Zone of skin (tissue), 1 donor: Measurements from ENCODE around the gene PRICKLE3.

DNA sequence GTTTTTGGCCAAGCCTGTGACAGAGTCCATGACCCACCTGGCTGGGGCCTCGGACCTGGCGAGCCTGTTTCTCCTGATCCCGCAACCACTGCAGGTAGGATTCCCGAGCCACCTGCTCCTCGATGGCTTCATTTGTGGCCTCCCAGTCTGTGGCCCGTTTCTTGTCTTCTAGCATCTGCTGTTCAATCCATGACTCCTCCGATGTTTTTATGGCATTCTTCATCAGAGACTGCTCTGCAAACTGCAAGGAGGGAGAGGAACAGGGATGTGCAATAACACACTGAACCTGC, 6.9 kb upstream of the PIM2 start:
- RRBS = no CpG with 5 or more reads among the region's 7 CpGs

DNA sequence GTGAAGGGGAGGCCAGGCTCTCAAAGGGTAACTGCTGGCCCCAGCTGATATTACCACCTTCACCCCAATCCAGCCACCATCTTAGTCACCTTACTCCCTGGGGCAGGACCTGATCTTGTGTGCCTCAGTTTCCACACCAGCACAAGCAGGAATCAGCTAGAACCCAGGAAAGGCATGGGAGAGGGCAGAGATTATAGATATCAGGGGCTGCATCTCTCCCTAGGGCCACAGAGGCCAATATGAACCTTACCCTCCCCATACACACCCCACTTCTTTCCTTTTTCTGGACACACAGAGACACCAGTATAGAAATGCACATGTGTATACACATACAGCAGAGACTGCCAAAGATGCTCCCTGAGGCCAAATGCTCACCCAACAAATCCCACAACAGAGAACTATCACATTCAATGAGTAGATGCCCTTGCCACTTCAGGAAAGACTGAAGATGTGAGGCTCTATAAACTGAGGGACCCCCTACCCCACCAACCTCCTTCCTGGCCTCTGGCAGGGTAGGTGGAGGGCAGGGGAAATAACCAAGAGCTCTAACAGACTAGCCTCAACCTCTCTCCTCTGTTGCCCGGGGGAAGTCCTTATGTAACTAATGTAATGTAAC, 18.1 kb downstream of the OTUD5 start:
- RRBS = no CpG with 5 or more reads among the region's 1 CpG

DNA sequence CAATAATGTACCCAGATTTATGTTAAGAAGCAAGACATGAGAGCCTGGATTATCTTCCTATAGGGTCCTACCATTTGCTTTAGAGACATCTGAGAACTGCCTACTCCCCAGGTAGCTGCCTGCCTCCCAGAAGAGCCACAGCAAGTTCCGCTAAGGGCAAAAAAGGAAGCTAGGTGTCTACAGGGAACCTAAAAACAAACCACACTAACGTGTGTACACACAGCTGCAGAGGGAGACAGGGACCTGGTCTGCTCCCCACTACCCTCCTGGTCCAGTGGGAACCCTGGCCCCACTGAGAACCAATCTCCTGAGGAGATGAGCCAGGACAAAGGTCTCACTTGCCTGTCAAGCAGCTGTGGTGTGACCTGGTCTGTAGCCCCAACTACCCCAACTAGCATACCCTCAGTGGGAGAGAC, 17.6 kb downstream of the OTUD5 start:
- RRBS = no CpG with 5 or more reads among the region's 2 CpGs

DNA sequence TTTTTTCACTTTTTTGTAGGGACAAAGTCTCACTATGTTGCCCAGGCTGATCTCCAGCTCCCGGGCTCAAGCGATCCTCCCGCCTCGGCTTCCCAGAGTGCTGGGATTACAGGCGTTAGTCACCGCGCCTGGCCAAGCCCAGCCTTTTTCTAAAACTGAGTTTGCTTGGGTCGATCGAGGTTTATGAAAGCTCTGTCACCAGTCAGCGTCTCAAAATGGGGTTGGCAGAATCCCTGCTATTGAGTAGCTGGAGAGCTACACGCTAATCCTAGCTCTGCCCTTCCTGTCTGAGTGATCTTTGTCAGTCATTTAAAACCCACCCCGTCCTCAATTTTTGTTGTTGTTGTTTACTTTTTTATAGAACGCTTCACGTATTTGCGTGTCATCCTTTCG, 1.4 kb upstream of the OTUD5 start:
- RRBS = no CpG with 5 or more reads among the region's 16 CpGs

- RRBS = no CpG with 5 or more reads among the region's 6 CpGs
Measured at GRCh38 chrX:48989455-48989944, 12.6 kb downstream of the GRIPAP1 start.

DNA sequence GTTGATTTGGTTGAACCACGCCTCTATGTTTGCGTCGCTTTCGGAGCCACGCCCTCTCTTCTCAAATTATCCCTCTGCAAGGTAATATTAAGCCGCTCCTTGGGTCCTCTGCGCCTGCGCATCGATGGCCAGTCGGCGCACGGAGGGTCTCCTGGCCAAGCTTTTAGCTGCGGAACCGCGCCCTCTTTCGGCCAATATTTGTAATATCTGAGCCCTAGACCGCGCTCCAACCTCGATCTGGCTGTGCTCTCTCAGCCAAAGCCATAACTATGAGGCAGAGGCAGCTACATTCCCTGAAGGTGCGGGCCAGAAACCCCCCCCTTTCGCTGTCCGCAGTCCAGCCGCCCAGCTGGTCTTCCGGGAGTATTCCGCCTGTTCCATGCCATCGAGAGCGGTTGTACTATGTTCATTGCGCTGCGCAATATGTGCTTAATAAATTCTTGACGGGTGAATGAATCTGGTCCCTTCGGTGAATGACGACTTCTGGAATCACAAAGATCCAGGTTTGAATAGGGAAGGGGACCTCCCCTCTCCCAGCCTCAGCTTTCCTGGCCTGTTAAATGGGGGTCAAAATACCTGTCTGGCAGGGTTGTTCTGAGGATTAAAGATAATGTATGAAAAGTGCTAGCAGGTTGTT, 670 bp upstream of the TFE3 start:
- RRBS = no CpG with 5 or more reads among the region's 32 CpGs

DNA sequence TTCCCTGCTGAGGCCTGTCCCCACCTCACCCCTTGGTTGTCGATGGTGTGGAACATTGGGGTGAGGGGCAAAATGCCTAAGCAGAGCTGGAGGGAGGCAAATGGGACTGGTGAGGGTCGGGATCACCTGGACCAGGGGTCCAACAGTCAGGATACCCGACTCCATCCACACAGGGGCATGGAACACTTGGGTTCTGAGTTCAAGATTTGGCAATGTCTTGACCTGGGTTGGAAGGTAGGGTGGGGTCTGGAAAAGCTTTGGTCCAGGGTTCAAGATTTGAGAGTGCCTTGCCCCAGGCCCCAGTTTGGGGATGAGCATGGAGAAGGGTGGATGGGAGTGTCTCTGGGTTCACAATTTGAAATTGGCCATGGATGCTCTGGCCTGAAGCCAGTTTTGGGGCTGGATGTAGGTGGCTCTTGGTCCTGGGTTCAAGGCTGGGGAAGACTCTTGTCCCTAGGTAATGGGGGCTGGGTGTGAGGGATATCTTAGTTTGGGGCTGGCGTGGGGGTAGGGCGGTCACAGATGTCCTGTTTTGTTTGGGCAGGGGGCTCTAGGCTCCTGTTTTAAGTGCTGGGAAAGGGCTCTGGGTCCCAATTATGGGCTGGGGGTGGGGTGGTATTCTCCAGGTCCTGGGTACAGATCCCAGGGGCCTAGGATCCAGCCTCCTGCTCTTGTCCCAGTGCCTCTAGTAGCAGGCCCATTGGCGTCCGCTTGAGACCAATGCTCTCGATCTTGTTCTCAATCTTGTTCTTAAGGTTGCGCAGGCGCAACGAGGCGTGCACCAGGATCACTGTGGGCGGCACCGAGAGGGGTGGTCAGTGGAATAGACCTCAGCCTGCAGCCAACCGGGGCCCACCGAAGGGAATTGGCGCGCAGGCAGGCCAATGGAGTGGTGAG, 2.3 kb downstream of the PRAF2 start:
- RRBS = 58% methylated on average over 4 of the region's 18 CpGs

- RRBS = 47% methylated on average over 18 of the region's 50 CpGs
Measured at GRCh38 chrX:49072116-49072741, 1.6 kb downstream of the PRAF2 start.

DNA sequence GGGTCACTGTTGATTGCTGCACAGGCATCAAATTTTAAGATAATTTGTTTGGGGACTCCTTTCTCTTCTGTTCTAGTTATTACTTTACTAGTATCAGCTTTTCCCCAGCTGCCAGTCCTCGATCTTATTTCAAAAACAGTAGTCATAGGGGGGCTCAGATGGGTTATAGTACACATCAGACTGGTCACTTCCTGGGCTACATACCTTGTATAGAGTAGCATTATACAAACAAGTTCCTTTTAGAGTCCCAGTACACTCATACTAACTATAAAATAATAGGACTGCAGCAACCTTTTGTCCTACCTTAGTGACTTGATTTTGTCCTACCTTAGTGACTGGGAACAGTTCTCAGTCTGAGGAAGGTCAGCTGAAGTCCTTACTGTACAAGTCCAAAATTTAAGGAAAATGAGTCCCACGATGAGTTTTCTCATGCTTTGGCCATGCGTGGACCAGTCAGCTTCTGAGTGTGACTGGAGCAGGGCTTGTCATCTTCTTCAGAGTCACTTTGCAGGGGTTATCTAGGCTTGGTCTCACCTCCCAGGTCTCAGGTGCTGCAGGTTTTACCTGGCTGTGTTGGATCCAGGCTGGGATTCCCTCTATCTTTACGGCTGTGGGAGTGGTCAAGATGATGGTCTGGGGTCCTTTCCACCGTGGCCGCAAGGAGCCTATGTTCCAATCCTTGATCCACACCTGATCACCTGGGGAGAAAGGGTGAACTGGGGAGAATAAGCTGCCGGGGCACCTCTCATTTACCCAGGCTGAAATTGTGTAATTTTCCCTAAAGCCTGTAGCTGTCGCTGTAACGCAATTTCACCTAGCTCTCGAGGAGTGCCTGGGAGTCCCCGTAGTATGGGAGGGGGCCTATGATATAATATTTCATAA, 18.4 kb upstream of the GPKOW start:
- RRBS = no CpG with 5 or more reads among the region's 11 CpGs

GRCh38 chrX:49186063-49186951, at the start of gene PRICKLE3:
Gene PRICKLE3 (minus strand): TSS chrX:49186373.
- RRBS = 31% methylated on average over 28 of the region's 61 CpGs

- RRBS = no CpG with 5 or more reads among the region's 4 CpGs
Measured at GRCh38 chrX:49266746-49267179, 2.3 kb upstream of the FOXP3 start.

DNA sequence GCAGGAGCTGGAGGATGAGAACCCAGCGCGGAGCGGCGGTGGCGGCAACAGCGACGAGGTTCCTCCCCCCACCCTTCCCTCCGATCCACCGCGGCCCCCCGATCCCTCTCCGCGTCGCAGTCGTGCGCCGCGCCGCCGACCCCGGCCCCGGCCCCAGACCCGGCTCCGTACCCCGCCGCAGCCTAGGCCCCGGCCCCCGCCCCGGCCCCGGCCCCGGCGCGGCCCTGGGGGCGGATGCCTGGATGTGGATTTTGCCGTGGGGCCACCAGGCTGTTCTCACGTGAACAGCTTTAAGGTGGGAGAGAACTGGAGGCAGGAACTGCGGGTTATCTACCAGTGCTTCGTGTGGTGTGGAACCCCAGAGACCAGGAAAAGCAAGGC, 467 bp downstream of the USP27X start:
- RRBS = no CpG with 5 or more reads among the region's 38 CpGs

GRCh38 chrX:50093738-50094096, 107.1 kb downstream of the AKAP4 start:
- RRBS = no CpG with 5 or more reads among the region's 4 CpGs

DNA sequence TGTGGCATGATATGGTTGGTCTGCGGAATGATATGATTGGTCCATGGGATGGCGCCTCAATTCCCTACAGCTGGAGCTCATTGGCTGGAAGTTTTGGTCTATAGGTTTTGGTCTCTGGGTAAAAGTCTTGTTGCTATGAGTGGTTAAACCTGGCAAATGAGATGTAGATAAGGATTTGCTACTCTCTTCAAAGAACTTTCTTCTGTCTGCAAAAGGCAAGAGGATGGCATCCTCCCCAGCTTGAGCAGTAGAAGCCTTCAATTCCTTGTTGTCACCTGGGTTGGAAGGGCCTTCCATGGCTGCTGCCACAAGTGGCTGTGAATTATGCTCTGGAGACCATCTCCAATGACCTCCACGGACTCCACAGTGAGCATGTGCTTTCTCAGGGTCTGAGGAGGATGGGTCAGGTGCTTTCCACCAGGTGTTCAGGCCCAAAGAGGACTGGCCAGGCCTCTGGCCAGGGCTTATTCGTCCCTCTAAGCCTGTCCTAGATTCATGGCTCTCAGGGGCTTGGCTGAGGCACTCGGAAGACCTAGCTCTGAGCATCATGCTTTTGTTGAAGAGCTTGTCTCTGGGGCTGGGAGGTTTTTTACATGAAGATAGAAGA, 163.0 kb upstream of the DGKK start:
- RRBS = no CpG with 5 or more reads among the region's 5 CpGs

- RRBS = no CpG with 5 or more reads among the region's 4 CpGs
Measured at GRCh38 chrX:50668844-50669405, 145.1 kb downstream of the SHROOM4 start.

GRCh38 chrX:51053279-51053478, 142.6 kb downstream of the BMP15 start:
- RRBS = no CpG with 5 or more reads among the region's 4 CpGs

- RRBS = 14% methylated on average over 5 of the region's 61 CpGs
Measured at GRCh38 chrX:51496779-51497355, 475 bp upstream of the NUDT11 start.

GRCh38 chrX:51901365-51902074, 8.1 kb downstream of the MAGED1 start:
- RRBS = no CpG with 5 or more reads among the region's 7 CpGs